ENCODE measurements around the genes ZNRD2 and SIPA1.

DNA sequence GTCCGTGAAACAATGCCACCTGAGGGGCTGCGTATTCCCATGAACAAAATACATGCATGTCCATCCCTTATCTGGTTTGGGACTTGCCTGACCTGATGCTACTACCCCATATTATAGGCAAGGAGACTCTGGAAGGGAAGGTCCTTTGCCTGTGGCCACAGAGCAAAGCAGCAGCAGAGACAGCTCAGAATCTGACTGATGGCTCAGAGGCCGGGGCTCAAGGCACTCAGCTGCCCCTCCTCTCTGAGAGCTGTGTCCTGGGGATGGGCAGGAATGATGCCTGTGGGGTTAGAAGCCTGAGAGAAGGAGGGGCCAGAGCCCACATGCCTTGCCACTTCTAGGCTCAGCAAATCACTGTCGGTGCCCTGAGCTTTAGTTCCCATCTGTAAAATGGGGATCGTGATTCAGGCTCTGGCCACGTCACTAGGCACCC is 3.6 kb upstream of the CDC42EP2 start:
- PRO-cap: no peak

GRCh38 chr11:65348241-65348901 is 6.2 kb upstream of the TIGD3 start:
- PRO-cap: no peak

DNA sequence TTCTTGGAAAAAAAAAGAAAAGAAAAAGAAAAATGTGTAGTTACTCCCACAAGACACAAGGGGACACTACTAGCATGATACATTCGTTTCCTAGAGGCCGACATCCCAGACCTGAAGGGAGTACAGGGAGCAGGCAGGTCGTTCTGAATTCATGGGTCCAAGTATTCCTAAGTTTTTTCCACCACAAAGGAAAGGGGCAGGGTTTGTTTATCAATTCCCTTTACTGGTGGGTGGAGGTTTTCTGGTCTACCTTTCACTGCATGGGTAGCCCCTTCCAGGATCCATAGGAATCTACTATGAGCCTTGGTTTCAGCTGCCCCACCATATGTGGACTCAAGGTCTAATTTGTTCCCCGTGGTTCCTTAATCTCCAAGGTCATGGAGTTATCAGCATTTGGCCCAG is 11.8 kb downstream of the TIGD3 start:
- PRO-cap: no peak

DNA sequence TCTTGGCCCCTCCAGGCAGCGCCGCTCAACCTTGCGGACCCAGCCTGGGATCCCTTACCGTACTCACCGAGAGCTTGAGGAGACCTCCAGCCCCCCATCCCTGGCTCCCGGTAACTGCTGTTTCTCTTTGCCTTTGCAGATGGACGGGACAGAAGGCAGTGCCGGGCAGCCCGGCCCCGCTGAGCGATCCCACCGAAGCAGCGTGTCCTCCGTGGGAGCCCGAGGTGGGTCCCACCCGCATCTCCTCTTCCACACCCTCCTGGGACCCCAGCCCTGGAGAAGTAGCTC is 405 bp downstream of the FRMD8 start:
- PRO-cap: no peak

- PRO-cap: no peak
Measured at GRCh38 chr11:65388229-65389069, 2.0 kb downstream of the FRMD8 start.

GRCh38 chr11:65389374-65390288 is 3.2 kb downstream of the FRMD8 start:
- PRO-cap: no peak

DNA sequence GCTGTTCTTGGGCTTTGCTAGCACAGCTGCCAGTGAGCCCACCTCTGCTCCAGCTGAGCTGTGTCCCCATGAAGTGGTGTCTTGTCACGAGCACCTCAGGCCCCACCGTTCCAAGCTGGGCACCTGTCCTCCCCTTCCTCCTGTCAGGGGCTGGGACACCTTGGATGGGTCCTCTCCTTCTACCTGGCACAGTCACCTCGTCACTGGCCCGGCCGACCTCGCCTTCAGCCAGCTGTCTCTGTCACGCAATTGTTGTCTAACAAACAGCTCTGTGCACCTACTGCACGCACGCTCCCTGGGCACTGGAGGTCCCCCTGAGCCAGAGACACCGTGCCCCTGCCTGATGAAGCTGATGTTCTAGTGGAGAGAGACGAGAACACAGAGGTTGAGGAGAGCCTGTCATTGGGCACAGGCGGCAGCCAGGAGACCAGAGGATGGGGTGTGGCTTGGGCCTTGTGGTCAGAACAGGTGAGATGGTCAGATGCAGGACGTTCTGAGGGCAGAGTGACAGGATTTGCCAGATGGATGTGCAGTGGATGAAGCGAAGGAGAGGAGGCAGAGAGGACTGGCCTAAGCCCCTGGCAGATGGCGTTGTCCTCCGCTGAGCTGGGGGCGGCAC is 10.7 kb downstream of the FRMD8 start:
- PRO-cap: no peak

- PRO-cap: no peak
Measured at GRCh38 chr11:65413238-65414089, 27.0 kb downstream of the FRMD8 start.

DNA sequence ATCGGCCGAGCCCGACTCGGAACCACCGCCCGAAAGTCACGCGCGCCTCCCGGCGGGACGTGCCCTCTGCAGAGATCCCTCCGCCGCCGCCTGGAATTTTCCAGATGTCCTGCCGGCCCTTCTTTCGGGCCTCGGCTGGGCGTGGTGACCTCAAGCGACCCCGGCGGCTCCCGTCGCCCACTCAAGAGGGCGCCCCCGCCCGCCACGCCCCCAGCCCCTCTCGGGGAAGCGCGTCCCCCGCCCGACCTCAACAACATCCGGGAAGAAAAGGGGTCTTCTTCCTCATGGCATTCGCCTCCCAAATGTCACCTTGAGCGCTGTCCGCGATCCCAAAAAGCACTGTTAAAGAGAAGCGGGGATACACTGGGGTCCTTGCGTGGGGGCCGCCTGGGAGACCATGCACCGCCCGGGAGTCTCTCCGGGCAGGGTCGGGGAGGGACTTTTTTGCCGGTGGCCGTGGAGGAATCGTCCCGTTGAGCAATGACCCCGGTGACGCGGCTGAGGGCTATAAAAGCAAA is 35.9 kb downstream of the FRMD8 start:
- PRO-cap: bidirectional peak, plus-strand start at position 213 of the sequence, minus-strand start outside the sequence; bidirectional peak, plus-strand start outside the sequence, minus-strand start at position 418 of the sequence

- PRO-cap: bidirectional peak, plus-strand start at chr11:65422798, minus-strand start at chr11:65422678
Measured at GRCh38 chr11:65422779-65423521, 36.5 kb downstream of the FRMD8 start.

DNA sequence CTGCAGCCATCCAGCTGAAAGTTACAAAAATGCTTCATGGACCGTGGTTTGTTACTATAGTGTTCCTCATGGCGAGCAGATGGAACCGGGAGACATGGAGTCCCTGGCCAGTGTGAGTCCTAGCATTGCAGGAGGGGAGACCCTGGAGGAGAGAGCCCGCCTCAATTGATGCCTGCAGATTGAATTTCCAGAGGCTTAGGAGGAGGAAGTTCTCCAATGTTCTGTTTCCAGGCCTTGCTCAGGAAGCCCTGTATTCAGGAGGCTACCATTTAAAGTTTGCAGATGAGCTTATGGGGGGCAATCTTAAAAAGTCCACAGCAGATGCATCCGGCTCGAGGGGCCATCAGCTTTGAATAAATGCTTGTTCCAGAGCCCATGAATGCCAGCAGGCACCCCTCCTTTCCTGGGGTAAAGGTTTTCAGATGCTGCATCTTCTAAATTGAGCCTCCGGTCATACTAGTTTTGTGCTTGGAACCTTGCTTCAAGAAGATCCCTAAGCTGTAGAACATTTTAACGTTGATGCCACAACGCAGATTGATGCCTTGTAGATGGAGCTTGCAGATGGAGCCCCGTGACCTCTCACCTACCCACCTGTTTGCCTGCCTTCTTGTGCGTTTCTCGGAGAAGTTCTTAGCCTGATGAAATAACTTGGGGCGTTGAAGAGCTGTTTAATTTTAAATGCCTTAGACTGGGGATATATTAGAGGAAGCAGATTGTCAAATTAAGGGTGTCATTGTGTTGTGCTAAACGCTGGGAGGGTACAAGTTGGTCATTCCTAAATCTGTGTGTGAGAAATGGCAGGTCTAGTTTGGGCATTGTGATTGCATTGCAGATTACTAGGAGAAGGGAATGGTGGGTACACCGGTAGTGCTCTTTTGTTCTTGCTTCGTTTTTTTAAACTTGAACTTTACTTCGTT is 37.7 kb downstream of the FRMD8 start:
- PRO-cap: no peak

- PRO-cap: unidirectional peak, plus-strand start at chr11:65426876; unidirectional peak, plus-strand start at chr11:65426939
Measured at GRCh38 chr11:65426576-65426997, 40.1 kb downstream of the FRMD8 start.

GRCh38 chr11:65432924-65433947 is 46.8 kb downstream of the FRMD8 start:
- PRO-cap: no peak

DNA sequence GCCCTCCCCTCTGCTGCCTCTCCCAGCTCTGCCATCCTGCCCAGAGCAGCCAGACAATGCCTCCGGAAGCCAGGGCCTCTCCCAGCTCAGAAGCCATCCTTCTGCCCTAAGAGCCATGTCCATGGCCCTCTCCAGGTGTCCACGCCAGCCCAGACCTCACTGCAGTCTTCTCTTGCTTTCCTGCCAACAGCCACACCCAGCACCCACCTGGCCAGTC is 34.5 kb upstream of the SCYL1 start:
- PRO-cap: no peak

DNA sequence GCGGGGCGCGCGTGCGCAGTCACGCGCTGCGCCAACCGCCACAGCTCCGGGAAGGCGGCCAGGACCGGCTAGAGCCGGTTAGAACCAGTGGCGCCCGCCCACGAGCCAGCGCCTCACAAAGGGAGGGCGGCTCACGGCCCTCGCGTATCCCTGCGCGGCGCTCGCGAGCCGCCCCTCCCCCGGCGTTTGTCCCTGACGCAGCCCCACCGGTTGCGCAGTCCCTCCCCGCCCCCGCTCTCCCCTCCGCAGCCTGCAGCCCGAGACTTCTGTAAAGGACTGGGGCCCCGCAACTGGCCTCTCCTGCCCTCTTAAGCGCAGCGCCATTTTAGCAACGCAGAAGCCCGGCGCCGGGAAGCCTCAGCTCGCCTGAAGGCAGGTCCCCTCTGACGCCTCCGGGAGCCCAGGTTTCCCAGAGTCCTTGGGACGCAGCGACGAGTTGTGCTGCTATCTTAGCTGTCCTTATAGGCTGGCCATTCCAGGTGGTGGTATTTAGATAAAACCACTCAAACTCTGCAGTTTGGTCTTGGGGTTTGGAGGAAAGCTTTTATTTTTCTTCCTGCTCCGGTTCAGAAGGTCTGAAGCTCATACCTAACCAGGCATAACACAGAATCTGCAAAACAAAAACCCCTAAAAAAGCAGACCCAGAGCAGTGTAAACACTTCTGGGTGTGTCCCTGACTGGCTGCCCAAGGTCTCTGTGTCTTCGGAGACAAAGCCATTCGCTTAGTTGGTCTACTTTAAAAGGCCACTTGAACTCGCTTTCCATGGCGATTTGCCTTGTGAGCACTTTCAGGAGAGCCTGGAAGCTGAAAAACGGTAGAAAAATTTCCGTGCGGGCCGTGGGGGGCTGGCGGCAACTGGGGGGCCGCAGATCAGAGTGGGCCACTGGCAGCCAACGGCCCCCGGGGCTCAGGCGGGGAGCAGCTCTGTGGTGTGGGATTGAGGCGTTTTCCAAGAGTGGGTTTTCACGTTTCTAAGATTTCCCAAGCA is 27.1 kb upstream of the SCYL1 start:
- PRO-cap: bidirectional peak, plus-strand start at position 271 of the sequence, minus-strand start outside the sequence; unidirectional peak, plus-strand start at position 336 of the sequence

- PRO-cap: no peak
Measured at GRCh38 chr11:65502480-65503528, 22.1 kb upstream of the SCYL1 start.

DNA sequence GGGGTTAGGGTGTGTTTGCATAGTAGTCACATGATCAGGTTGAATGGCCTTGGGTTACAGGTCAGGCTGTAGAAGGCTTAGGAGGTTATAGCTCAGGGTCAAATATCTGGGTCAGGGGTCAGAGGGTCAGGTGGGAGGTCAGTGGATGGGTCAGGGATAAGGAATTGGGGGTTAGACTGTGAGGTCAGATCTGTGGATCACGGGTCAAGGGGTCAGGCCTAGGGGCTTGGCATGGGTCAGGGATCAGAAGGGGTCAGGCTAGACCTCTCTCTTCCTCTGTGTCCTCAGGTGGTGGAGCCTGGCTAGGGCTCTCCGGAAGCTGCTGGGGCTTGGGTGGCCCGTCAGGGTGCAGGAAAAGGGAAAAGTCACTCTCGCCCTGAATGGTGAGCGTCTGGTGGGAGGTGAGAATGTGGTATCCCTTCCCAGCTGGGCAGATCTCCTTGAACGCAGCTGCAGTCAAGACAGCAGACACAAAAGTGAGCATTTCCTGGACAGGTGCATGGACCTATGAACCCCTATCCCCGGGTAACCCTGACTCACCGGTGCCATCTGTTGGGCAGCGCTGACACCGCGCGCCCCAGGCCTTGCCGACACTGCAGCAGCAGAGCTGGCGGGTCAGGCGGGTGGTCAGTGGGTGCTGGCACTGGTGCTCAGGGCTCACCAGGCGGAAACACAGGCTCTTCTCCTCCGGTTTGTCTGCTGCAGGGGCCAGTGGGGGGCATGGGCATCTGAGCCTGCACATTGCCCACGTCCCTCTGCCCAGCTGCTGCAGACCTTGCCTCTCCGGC is 6.3 kb downstream of the LTBP3 start:
- PRO-cap: no peak

DNA sequence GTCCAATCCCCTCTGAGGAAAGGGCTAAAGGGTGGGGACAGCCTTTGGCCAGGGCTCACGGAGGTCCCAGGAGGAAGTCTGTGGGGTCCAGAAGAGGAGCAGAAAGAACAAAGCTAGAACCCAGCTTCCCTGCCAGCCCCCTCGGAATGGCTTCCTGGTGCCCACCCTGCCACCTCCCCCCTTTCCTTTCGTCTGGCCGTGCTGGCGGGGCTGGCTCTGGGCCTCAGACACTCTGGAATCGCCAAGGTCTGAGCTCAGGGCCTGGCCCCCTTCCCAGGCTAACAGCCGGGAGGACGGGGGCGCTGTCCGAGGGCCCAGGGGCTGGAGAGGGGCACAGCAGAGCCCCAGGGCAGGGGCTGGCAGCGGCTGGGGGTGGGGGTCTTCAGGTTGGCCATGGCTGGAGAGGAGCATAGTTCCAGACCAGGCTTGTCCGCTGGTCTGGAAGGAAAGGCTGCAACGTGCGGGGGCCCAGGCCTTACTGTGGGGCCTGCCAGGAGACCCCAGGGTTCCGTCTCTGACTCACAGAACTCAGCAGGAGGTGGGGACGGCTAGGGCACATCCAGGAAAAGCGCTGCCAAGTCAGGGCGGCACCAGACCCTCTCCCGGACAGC is 769 bp upstream of the LTBP3 start:
- PRO-cap: unidirectional peak, minus-strand start at position 156 of the sequence

- PRO-cap: bidirectional peak, plus-strand start at chr11:65570122, minus-strand start at chr11:65569990; bidirectional peak, plus-strand start at chr11:65570459, minus-strand start at chr11:65570278
Measured at GRCh38 chr11:65569384-65570681, at the start of gene ZNRD2. Gene ZNRD2 (plus strand): TSS chr11:65570477.

GRCh38 chr11:65637714-65638277 is at the start of gene SIPA1:
Gene SIPA1 (plus strand): TSS chr11:65638101.
- PRO-cap: unidirectional peak, plus-strand start at chr11:65637992; bidirectional peak, plus-strand start at chr11:65638147, minus-strand start at chr11:65638038